ReNcell CX (cell line): Measurements from ENCODE around the genes C10orf62, MORN4 and AVPI1.

- PRO-cap = no peak
These were observed 56.5 kb downstream of the PIK3AP1 start for GRCh38 chr10:96663740-96664225.

DNA sequence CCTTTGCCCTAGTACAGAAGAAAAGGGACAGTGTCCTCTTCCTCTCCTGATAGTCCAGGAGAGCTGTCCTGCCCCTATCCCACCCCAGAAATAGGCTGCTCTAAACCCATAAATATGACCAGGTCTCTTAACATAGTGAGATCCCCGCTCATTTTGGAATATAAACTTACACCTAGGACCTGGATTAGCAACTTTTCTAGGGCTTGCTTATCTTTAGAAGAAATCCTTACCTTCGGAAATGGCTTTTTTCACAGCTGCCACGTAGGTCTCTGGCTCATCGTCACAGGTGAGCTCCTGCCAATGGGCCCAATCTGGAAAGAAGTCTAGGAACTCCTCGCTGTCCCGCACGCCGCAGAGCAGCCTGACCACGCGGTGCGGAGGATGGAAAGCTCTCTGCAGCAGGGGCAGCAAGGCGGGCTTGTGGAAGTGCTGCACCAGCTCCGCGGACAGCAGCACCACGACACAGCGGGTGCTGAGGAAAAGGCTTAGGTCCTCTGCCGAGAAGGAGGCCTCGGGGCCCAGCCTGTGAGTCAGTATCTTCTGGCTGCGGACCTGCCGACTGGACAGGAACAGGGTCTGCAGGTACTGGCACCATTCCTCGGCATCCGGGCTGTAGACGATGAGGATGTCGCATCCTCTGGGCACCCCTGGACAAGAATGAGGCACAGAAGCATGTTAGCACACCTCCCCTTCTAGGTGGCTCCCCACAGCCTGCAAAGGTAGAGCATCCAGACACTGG lies 10.8 kb downstream of the PIK3AP1 start:
- PRO-cap = no peak

DNA sequence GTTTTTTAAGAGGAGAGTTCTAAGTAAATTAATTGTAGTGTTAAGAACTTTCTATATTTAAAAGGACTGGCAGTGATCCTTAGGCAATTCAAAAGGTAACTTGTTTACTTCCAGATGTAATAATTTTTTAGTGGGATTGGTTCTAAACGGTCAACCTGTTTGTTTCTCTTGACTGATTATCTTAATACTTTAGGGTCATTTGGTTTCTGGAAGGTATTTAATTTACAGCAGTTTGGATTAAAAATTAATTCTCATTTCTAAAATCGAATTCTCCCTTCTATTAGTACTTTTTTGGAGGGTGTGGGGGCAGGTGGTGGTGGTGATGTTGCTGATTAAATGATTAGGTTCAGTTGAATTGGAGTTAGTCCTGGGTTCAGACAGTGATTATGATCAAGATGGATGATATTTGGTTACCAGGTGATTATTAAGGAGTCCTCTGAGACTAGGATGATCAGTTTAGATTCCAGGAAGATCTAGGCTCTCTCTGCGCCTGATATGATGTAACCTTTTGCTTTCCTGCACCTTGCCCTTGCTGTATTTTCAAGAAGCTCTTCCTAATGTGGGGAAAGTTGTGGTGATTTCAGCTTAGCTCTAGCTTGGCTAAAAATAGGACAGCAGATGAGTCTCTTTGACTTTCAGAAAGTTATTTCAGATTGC lies 3.5 kb downstream of the LCOR start:
- PRO-cap = no peak

- PRO-cap = no peak
These were observed 40.2 kb downstream of the LCOR start for GRCh38 chr10:96872070-96872887.

DNA sequence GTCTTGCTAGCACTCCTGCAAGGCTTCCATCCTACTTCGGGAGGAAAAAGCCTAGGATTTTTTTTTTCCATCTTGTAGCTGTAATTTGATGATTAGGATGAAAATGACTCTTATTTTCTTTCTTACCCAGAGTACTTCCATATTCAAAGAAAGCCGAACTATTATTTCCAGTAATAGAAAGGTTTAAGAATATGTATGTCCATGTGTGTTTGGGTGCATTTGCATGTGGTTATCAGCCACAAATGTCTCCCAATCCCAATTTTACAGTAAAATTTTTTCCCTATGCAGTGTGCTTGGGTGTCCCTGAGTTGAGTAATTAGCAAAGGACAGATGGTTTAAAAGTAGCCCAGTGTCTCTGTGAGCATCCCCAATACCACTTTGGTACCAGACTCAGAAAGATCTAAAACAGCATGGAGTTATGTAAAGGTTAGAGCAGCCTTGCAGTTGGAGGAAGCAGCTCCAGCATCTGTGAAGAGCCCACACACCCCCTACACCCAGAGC lies 153.9 kb downstream of the LCOR start:
- PRO-cap = no peak

GRCh38 chr10:97291554-97291774 lies 973 bp downstream of the ARHGAP19 start:
- PRO-cap = no peak

DNA sequence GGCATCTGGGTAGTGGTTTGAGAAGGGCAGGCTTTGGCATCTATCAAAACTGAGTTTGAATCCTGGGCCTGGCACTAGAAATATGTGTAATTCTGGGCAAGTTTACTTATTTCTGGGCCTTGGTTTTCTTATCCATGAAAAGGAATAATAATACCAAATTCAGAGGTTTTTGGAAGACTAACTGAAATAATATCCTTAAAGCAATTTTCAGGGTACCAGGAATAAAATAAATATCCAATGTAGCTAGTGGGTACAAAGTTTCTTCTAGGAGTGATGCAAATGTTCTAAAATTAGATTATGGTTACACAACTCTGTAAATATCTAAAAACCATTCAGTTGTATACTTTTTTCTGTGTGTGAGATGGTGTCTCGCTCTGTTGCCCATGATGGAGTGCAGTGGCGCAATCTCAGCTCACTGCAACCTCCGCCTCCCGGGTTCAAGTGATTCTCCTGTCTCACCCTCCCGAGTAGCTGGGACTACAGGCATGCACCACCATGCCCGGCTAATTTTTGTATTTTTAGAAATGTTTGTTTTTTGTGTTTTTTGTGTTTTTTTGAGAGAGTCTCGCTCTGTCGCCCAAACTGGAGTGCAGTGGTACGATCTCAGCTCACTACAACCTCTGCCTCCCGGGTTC lies 10.7 kb upstream of the FRAT1 start:
- PRO-cap = no peak

DNA sequence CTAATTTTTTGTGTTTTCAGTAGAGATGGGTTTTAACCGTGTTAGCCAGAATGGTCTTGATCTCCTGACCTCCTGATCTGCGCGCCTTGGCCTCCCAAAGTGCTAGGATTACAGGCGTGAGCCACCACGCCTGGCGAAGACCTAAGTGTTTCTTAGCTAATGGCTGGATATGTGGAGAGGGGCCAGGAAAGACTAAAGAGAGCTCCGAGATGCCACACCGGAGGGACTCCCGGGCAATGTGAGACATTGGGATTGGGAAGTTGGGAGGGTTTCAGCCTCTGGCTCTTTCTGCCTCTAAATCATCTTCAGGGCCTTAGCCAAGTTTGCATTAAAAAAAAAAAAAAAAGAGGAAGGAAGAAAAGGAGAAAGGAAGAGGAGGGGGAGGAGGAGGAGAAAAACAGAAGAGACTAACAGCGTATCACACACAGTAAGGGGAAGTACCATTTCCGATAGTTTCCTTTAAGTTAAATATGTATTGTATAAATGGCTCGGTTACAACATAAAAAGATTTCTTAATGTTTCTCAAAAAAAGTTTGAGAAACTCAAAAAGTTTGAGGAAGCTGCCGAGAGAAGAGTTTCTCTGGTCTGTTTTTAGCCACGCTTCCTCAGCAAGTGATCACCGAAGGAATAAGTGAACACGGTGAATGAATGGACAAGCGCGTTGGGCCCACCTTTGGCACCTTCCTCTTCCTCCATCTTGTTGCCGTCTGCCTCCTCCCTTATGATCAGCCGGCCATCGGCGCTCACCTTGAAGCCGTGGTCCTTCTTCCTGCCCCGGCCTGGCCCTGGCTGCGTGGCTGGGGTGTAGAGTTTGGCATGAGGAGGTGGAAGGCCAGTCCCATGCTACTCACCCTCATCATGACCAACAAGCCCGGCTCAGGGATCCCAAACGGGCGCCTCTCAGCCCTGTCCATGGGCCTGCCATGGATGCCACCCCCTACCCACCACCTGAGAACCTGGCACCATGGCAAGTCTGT lies 31.2 kb upstream of the FRAT2 start:
- PRO-cap = no peak

DNA sequence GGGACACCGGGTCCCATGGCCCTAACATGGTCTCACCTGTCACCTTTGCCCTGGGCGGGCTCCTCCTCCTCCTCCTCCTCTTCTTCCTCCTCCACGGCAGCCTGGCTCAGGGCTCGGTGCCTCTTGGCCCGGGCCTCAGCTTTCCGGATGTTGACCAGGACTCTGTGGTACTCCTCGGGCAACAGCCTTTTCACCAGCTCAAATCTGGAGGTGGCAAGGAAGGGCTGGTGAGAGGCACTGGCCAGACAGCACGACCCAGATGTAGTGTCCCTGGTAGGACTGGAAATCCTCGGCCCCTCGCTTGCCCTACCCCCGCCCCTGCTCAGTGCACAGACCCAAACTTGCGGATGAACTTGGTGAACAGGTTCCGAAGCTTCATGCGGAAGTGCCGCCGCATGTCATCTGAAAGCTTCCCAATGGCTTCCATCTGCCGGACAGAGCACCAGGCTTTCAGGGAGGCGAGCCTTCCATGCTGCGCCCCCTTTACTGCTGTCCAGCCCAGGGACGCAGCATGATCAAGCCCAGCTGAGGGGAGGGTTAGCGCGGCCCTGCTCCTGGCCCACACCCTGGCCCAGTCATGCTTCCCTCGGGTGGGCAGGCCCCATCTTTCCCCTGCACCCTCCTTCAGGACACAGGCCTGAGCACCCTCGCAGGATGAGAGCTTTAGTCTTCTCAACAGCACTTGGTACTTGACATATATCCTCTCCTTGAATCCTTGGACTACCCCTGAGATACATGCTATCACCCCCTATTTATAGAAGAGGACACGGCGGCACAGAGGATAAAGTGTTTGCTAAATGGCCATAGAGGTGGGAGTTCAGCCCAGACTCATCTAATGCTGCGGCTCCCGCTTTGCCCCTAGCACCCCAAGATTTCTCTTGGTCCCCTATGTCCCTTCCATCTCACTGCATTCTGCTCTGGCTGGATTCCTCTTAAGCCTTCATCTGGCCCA lies 32.5 kb upstream of the FRAT2 start:
- PRO-cap = no peak

GRCh38 chr10:97542947-97543499 lies 29.6 kb upstream of the ANKRD2 start:
- PRO-cap = no peak

- PRO-cap = no peak
These were observed 11.5 kb upstream of the ANKRD2 start for GRCh38 chr10:97560795-97561681.

GRCh38 chr10:97589297-97589881 lies at the start of gene C10orf62:
Gene C10orf62 (plus strand): TSS chr10:97589721.
- PRO-cap = no peak

DNA sequence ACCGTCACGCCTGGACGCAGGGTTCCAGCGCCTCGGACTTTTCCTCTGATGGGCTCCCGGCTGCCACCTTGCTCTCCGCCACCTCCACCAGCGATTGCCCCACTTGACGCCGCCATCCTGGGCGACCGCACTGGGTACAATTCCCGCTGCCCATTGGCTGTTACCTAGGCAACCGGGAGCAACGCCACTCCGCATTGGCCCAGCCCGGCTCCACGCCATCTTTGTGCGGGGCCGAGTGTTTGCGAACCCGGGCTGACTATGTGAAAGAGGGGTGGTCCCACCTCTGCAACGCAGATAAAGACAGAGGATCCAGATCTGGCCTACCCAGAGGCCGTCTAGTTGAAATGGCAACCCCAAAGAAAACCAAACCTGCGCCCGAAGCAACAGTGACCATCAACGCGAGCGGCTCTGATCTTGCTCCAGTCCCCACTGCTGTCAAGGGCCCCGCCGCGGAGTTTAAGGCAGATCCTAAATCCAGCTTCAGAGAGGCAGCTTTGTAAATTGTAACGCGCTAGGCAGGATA lies at the start of gene MORN4:
TSS of gene MORN4 (minus strand) at position 132 of the 523 bp plus-strand sequence.
- PRO-cap = bidirectional peak, plus-strand start at position 309 of the sequence, minus-strand start at position 108 of the sequence

- PRO-cap = no peak
These were observed 570 bp upstream of the MORN4 start for GRCh38 chr10:97633892-97634247.

GRCh38 chr10:97650573-97651321 lies 10.3 kb downstream of the PI4K2A start:
- PRO-cap = no peak

- PRO-cap = no peak
These were observed 22.4 kb downstream of the AVPI1 start for GRCh38 chr10:97664558-97665203.

DNA sequence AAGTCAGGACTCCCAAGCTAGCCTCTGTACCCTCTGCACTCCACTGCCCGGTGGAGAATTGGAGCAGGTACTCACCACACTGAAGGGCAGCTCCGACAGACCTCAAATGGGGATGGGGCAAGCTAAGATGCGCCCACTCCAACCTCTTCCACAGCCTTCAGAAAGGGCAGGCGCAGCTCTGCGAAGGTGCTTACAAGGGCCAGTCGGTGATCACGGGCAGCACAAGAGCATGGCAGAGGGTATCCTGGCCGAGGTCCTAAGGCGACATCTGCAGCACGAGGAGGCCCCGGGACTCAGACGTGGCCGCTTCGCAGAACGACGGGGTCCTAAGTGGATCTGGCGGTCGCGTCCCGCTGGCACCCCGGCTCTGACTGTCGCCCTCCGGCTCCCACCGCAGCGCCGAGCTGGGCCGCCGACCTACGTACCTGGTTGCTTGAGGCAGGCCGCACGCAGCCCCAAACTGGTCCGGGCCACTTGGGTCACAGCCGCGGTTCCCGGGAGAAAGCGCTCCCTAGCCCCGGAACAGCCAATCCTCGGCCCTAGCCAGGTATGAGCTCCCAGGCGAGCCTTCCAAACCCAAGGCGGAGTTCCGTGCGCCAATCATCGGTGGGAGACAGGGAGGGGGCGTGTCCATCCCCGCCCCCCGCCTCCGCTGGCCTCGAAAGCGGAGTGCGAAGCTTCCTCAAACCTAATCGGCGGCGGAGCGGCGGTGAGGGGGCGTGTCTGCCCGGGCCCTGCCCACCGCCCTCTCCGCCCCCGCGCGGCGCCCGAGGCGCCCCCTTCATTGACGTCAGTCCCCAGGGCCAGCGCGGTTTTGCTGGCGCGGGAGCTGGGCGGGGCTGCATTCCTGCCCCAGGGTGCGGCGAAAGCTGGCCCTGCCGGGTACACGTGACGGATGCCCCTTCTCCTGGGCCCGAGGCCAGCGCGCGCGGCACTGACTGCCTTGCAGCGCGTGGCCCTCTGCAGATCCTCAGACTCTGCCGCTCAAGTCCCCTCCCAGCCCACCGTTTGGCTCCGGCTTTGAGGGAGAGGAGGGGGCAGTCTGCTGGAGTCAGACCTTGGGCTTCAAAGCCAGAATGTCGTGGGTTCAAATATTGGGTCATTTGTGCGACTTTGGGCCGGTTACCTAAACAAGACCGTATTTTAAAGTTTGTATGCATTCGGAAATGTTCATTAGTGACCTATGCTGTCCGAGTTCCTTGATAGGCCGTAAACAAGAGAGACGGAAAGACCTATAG lies at the start of gene AVPI1:
TSS of gene AVPI1 (minus strand) at position 551 of the 1,238 bp plus-strand sequence.
- PRO-cap = bidirectional peak, plus-strand start at position 911 of the sequence, minus-strand start at position 540 of the sequence

DNA sequence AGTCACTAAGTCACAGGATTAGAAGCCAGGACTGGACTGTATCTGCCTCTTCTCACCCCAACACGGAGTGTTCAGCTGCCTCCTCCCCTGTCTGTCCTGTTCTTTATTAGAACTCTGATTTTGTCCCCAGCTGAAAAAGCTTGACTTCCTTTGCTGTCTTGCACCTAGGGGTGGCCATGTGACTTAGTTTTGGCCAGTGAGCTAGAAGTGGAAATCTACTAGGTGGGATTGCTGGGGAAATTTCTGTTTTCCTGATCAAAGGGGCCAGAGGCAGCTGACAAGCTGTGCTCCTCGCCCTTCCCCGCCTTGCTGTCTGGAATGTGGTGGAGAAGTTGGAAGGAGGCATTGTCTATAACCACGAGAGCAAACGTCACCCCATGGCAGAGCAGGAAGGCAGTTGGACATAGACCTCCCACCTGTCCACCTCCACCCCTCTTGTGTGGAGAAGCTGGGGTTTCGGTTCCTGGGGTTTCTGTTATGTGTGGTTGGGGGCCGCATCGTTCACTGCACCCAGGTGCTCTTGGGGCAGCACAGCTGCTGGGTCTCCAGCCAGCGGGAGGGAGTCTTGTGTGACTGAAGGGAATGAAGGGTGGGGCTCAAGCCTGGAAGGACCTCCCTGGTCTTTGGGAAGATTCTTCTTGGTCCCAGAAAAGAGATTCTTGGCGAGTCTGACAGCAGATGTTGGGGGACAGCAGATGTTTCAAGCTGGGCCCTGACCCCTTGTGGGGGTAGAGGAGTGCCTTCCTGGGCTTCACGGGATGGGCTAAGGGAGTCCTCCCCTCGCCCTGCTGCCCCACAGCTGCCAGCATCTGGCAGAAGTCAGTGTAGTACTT lies 7.2 kb downstream of the SFRP5 start:
- PRO-cap = no peak

GRCh38 chr10:97842177-97842425 lies 7.5 kb upstream of the GOLGA7B start:
- PRO-cap = no peak

DNA sequence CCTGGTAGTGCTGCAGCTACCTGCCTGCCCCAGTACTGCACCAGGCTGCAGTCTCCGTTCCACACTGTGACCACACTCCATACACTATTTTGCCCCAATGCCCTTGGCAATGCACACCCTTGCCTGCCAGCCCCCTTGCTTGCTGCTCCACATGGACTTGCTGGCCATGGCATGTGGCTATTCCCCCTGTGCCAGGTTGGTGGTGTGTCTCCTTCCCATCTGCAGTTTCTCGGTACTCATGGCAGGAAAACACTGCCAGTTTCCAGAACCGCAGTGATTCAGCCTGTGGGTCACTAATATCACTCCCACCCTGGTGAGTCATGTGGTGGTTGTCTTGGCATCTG lies 32.6 kb downstream of the GOLGA7B start:
- PRO-cap = no peak